ENCODE results near the genes TEX264, PCBP4, ABHD14B and DUSP7.

DNA sequence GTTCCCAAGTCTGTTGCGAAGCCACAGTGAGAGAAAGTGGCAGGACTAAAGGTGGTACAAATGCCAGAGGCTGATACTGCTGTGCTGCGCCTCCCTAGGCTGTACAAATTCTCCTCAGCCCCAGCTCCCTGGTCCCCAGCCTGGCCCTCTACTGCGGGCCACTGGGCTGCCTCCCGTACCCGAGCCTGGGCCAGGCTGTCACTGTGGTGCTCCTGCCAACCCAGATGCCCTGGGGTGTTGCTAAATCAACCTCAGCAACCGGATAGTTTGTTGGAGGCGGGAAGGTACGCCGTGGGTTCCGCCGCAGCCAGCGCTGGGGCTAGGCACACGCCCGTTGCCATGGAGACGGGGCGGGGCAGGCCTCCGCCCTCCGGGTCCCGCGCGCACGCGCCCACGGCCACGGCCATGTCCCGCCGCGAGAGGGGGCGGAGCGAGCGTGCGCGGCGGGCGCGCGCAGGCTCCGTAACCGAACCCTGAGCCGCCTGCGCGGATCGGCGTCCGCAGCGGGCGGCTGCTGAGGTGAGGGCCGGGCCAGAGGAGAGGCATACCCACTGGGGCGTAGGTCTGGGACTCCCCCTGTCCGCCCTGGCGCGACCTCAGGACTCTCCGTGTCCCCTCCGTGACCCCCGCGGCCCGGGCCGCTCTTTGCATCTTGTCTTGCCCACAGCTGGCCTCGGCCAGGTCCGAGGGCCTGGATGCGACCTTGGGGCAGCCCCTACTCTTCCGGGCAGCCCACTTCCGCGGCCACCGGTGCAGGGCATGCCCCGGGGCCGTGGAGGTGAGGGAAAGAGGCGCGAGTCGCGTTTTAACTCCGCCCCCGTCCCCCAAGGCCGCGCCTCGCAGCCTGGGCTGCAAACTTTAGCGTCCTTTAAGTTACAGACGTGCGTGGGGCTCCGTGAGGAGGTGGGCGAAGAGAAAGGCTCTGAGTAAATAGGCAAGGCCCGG lies at the start of gene TEX264:
Gene TEX264, plus strand, starts transcription at position 483 of the 945 bp plus-strand sequence.
- PRO-cap, result bidirectional peak, plus-strand start at position 483 of the sequence, minus-strand start at position 312 of the sequence

GRCh38 chr3:51967283-51967712 lies at the start of gene PCBP4:
TSS of gene PCBP4 (minus strand) at chr3:51967454.
- PRO-cap, result bidirectional peak, plus-strand start at chr3:51967615, minus-strand start at chr3:51967445

GRCh38 chr3:51973921-51974873 lies at the start of gene ABHD14B:
TSS of gene ABHD14B (minus strand) at chr3:51974049.
- PRO-cap, result bidirectional peak, plus-strand start at chr3:51974111, minus-strand start at chr3:51974038

DNA sequence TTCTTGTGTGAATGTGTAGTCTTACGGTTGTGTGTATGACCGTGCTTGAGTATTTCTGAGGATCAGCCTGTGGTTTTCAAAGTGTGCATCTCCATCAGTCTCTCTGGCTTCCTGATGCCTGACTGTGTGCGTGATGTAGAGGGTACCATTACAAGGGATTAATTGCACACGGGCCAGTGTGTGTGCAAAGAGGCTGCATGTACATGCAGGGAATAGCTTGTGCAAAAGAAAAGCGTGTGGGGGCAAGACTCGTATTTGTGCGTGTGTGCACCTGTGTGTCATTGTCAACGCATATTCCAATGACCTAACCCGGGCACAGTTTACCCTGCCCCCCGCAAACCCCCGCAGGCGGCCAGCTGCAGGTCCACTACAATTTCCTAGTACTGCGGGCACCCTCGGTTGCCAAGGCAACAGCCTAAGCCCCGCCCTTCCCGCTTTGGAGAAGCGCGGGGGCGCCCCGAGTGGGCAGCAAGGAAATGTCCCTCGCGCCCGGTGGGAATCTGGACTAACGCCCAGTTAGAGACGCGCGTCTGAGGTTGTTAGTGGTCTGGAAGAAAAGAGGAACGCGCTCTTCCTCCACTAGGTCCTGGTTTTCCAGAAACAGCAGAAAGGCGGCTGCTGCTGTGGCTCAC lies 875 bp downstream of the ABHD14A start:
- PRO-cap, result no peak

DNA sequence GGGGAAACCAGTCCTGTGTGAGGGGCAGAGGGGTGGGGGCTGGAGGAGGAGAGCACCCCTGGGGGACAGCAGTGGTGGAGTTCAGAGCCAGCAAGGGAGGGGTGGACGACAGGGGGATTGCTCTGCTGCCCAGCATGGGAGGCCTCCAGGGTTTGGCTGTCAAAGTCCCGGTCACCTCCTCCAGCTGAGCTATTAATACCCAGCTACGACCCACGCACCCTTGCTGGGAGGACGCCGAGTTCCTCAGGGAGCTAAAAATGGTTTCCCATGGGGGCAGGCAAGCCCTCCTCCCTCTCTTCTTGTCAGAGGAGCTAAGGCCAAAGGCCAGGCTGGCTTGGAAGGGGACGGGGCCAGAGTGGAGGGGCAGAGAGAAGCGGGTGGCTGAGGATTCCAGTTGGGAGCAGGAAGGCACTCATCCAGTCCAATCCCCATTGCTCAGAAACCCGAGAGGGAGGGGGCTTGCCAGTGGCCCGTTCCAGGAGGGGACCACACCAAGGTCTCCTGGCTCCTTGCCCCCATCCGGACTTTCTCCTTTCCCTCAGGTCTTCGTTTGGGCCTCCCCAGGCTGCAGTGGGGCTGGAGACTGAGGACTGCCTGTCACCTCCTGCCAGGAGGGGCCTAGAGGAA lies 24.0 kb upstream of the RPL29 start:
- PRO-cap, result bidirectional peak, plus-strand start at position 366 of the sequence, minus-strand start at position 166 of the sequence

- PRO-cap, result unidirectional peak, minus-strand start at chr3:52047369
Observed at GRCh38 chr3:52047207-52047911, 9.0 kb downstream of the DUSP7 start.

DNA sequence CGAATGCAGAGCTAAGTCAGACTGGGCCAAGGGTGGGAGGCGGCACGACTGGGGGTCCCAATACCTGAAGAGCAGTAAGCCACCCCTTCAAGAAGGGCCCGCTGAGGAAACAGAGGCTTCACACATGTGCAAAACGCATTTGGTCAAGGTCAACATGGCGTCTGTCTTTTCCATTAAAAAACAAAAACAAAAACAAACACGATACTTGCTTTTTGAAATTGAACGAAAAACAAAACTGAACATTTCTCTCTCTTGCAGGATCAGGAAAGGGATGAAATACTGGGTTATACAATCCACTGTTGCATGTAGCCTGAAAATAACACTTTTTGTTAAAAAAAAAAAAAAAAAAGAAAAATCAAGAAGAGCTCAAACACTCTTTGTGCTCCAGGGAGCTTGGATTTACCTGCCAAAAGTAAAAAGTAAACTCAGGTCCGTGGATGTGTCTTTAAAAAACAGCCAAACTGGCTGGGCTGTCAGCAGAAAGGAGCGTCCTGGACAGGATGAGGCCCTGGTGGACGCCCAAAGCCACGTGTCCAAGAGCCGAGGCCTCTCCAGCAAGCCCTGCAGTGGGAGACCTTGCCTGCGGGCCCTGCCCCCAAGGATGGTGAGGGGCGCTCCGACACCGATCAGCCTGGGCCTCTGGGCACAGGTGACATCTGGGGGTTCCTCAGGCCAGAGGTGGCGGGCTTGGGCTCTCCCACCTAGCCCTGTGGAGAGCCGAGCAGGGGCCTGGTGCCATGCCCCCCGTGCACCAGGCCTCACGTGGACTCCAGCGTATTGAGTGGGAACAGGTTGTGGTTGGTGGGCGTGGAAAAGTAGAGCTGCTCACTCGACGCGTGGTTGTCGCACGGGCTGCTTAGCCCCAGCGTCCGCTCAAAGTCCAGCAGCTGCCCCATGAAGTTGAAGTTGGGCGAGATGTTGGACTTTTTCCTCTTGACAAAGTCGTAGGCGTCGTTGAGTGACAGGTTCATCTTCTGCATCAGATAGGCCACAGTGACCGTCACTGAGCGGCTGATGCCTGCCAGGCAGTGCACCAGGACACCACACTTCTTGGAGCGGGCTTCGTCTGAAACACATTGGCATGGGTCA lies 6.0 kb downstream of the DUSP7 start:
- PRO-cap, result no peak

- PRO-cap, result no peak
Observed at GRCh38 chr3:52053815-52054544, 2.4 kb downstream of the DUSP7 start.

DNA sequence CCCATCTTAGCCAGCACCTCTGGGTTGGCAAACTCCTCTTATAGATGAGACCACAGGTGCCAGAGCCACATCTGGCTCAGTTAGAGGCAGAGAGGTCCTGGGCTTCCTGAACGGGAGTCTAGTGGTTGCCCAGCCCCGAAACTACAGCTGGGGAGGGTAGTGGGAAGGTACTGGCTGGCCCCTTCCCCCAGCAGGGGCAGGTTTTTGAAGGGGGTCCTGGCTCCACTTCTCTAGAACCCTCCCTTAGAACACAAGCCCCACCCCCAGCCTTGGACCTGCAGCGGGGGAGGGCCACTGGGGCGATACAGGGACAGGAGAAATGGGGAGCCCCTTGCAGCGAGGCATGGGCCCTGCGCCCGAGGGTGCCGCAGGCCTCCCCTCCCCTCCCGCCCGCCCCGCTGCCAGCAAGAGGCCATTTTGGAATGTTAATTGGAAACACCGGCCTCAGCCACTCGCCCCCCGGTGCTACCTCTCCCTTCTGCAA lies 1.6 kb downstream of the DUSP7 start:
- PRO-cap, result no peak

DNA sequence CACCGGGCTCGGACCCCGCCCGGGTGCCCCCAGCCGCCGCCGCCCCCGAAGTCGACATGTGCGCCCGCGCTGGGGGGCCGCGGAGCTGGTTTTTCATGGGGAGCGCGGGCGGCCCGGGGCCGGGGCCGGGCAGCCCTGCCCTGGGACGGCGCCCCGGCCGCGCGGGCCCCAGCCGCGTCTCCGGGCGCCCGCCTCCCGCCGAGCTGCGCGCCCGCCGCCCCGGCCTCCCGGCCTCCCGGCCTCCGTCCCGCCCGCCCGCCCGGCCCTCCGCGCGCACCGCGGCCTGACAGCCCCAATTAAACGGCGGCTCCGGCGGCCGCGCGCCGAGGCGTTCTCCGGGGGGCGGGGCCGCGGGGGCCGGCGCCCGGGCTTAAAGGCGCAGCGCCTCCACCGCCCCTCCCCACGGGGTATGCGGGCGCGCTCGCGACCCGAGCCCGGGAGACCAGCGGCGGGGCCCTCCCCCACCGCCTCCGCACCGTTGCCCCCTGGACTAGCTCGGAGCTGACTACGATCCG lies at the start of gene DUSP7:
Gene DUSP7, minus strand, starts transcription at position 302 of the 515 bp plus-strand sequence.
- PRO-cap, result unidirectional peak, minus-strand start at position 298 of the sequence; bidirectional peak, plus-strand start at position 403 of the sequence, minus-strand start at position 298 of the sequence

DNA sequence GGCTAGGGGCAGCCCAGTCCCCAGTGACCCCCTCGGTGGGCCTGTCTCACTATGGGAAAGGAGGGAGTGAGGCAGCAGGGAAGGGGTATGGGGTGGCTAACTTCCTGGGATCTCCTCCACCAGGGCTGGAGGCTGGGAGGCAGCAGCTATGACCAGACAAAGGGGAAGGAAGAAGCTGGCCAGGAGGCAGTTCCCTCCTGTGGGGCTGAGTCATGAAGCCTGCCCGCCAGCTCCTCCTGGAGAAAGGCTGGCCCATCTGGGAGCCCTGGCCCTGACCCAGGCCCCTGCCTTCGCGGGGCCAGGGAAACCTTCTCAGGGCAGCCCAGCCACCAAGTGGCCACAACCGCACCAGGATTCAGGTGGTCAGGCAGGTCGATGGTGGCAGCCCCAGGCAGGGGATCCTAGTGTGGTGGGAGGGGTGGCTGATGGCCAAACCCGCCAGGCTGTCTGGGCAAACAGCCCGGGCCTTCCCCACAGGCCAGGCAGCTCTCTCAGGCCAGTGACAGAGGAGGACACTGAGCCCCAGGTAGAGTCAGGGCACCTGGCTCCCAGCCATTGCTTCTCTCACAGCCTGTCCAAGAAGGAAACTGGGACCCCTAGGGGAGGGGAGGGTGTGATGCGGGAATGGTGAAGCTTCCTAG lies 1.4 kb downstream of the TWF2 start:
- PRO-cap, result no peak

GRCh38 chr3:52267970-52268507 lies 10.4 kb downstream of the WDR82 start:
- PRO-cap, result unidirectional peak, minus-strand start at chr3:52268358

GRCh38 chr3:52297996-52299206 lies 10.8 kb downstream of the GLYCTK start:
- PRO-cap, result no peak

GRCh38 chr3:52313549-52314599 lies 2.2 kb upstream of the DNAH1 start:
- PRO-cap, result no peak

DNA sequence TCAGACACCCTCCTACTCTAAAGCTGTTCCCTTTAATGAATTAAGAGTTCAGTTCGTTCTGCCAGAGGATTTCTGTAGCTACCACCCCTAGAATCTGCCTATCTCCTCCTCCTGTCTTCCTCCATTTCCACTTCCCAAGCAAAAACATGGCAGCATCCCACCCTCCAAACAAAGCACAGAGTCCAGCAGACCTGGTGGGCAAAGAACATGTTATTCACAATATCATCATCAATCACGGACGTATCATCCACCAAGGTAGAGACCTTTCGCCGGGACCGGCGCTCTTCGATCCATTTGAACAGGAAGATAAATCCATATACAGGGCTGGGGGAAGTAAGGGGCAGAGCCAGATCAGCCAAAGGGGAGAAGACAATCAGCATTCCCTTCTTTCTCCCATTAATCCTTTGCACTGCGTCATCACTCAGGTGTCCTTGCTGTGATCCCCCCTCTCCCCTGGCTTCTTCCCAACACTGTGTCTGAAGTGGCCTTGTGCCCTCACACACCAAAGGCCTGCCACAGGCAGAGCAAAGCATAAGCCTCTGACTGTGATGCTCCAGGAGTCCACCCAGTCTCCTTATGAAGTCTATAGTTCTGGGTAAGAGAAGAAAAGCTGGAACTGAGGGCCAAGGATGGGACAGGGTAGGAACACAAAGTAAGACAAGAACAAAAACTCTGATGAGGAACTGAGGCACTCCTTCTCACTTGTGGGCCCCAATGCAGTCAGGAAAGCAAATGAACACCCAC lies 1.4 kb downstream of the BAP1 start:
- PRO-cap, result no peak

DNA sequence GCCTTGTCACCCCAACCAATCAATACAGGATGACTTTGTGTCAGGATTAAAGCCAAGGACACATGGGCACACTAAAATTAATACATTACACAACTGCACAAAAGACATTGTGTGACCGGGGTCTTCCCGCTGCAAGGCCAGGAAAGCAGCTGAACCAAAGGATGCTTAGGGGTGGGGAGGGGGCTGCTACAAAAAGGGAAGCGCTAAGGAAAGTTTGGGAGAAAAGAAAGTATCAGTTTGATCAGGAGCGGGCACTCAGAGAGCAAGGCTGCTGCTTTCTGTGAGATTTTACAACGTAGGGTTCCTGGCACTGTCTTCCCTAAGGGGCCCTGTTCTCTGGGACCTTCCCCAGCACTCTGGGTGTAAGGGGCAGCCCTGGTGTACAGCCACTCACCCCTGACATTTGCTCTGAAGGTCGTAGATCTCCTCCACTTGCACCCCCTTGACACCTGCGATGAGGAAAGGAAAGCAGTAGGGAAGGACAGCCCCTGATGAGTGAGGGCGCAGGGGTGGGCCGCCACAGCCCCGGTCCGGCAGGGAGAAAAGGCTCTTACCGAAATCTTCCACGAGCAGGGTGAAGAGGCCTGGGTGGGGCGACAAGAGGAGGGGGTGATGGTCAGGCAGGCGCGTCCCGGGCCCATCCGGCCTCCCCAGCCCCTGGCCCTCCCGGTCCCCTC lies 510 bp downstream of the BAP1 start:
- PRO-cap, result no peak

GRCh38 chr3:52412723-52413172 lies 2.3 kb downstream of the PHF7 start:
- PRO-cap, result no peak

DNA sequence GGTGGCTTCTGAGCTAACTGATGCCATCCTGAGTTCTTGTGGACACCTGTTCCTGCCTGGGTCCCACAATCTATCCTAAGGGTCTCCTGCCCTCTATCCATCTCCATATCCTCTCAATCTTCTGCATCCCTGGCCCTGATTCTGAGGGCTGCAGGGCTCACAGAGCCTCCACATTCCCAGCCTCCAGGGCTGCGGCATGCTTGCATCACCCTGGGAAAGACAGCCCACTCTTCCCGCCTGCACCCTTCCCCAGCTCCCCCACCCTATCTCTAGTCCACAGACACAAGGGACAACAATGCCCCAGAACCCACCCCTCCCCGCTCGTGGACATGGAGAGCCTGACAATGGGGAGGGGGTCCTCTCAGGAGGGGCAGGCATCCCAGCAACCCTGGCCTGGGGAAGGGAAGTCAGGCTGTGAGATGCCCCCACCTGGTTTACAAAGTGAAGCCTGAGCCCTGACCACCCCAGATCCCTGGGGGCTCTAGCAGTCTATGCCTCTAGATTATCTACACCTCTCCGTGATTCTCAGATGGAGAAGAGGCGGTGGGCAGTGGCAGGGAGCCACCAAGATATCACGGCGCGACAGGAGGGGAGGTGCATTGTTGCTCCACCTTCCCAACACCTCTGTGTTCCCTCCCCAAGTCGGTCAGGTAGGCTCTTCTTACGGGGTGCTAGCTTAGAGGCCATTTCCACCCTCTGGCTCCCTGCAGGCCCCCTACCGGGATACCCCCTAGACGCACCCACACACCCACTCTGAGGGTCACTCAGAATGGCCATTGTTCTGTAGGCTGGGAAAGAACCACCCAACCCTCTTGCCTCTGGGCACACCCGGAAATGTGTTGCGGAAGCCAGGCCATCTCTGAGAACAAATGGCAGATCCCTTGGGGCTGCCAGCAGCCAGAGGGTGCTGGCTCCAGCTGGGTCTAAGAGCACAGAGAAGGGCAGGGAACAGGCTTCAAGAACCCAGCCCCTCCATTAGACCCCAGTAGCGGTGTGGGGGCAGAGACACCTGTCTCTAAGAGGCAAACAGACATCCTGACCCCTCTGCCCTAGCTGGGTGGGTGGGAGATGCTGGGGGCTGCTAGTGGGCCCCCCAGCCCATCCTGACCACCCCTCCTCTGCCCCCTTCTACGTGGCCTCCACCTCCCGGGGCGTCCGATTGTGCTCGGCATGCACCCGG lies 10.0 kb downstream of the SEMA3G start:
- PRO-cap, result no peak

DNA sequence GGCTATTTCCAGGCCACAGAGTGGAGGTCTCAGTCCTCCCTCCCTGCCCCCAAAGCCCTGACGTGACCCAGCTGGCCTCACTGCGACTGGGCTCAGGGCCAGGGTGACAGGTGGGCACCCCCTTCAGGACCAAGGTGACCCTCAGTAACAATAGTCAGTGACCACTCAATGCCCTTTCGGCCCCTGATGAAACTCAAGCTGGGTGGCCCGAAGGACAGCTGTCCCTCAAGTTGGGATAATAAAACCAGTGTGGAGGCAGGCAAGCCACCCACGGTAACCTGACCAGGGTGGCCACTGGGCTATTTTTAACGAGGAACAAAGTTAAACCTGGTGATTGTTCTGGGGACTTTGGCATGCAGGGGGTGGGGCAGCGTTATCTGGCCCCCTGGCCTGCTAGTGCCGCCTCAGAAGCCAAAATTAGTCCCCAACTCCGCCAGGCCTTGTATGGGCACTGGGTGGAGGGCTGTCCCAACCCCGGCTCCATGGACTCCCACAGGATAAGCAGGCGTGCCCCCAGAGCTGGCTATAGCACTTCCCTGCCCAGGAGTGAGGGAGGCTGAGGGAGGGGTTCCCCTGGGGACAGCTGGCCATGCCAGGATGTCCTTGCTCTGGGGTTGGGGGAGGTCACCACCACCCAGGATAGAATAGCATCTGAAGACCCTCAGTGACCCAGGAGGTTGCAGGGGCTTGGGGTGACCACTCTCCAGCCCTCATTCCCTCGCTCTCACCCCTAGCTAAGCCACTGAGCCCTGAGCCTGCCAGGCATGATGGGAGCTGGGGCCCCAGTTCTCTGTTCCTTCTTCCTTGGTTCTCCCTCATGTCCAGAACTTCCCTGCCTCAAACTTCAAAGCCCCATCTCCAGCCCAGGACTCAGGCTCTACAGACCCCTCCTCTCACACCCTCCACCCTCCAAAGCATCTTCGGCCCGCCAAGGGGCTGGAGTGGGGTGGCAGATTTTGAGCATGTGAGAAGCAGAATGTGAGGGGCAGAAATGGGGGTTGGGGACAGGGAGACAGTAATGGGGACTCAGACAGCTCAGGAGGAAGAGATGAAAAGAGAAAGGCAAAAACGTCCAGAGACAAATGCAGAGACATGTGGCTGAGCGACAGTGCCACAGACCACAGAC lies 864 bp downstream of the TNNC1 start:
- PRO-cap, result bidirectional peak, plus-strand start at position 526 of the sequence, minus-strand start at position 296 of the sequence

DNA sequence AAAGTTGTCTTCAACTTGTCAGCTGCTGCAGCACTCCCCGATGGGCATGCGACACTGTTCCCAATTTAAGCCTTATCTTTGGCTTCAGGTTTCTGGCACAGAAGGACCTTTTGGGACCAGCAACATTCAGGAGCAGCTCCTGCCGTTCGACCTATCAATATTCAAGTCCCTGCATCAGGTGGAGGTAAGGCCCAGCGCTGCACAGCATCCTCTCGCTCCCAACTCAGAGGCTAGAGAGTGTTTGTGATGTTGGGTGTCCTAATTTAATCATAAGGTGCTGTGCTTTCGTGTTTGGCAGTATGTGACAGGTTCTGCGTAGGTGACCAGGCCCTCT lies 16.8 kb downstream of the NISCH start:
- PRO-cap, result no peak

All from left cardiac atrium (tissue), 1 donor.